Urinary bladder (tissue), 3 donors: ENCODE measurements around a stretch of chr21.

GRCh38 chr21:45095485-45096017 is 21.2 kb downstream of the ADARB1 start:
- PRO-cap = no peak
- RAMPAGE, long total RNA = no peak

DNA sequence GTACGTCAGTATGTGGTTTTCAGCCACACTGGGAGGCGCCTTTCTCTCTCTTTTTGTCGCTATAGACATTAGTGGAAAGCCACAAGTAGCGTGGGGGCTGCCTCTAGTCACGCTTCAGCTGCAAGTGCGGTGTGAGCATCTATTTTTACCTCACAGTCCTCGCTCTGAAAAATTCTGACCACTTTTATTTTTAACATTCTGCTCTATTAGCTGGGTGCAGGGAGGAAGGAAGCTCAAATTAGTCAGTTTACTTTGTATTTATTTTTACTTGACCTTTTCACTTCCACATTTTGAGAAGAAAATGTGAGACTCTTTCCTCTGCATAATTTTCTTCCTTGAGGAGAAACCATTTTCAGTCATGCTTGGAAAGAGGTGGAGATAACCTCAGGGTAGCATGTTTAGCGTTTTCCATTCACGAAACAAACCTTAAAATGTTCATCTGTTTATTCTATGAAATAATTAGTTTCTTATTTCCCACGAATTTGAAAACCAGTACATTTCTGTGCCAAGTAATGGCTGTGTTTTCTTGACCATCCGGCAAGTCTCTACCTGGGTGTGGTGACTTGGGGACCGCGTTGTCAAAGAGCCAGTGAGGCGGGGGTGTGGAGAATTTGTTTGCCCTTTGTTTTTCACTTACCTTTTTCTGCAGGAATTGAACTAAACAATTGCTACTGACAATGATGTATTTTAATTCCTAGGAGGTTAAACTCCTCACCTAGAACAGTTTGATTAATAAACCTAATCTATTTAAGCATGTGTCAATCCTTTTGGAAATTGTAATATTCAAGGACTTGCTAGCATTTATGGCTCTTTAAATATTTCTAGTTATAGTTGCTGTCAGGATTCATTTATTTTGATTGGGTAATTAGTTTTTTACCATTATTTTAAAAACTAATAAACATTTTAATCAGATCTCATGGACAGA is 35.7 kb downstream of the ADARB1 start:
- PRO-cap = no peak
- RAMPAGE, long total RNA = no peak

DNA sequence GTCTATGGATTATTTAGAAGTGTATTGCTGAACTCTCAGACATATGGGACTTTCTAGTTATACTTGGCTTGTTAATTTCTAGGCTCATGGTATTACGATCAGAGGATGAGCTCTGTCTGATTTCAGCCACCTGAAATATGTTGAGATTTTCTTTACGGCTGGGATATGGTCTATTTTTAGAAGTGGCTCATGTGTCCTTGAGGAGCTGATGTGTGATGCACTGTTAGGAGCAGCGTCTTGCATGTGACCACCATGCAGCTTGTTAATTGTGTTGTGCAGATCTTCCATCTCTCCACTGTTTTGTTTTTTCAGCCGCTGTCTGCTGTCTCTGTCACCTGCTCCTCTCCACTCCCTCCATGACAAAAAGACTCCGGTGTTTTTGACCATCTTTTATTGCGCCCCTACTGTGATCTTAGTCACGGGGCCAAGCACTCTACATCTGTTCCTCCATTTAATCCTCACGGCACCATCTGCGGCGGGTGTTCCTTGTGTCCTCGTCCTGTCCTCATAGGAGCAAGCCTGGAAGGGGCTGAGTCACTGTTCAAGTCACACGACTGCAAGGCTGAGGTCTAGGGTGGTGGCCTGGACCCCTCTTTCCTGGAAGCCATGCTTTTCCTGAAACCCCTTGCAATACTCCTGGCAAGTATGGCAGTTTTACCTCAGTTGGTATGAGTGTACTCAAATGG is 51.8 kb downstream of the ADARB1 start:
- PRO-cap = no peak
- RAMPAGE, long total RNA = no peak

DNA sequence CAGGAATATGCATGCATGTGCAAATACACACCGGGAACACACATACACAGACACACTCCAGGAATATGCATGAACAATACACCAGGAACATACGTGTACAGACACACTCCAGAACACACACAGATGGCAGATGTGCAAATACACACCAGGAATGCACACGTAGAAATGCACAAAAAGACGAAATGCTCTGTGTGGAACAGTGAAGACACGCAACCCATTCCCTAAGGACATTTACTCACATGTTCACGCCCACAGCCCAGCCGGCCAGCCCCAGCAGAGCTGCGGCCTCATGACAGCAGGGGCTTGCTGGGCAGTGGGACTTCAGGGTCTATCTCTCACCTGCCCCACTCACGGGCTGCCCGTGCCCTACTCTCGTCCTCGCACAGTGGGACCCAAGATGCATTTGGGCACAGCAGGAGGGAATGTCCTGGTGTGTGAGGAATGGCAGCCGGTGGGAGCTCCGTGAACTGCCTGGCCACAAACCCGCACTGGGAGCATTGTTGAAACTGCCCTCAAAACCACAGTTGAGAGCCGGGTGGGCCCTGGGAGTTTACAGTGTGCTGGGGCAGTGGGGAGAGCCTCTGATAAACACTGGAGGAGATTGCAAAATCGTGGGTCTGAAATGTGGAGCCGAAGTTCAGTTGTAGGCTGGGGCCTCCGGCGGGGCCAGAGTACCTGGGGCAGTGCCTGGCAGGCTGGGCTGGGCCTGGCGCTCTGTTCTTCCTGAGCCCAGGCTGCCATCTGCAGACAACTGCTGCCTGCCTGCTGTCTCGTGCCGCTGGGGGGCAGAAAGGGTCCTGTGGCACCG is 20.6 kb upstream of the POFUT2 start:
- PRO-cap = no peak
- RAMPAGE, long total RNA = no peak

DNA sequence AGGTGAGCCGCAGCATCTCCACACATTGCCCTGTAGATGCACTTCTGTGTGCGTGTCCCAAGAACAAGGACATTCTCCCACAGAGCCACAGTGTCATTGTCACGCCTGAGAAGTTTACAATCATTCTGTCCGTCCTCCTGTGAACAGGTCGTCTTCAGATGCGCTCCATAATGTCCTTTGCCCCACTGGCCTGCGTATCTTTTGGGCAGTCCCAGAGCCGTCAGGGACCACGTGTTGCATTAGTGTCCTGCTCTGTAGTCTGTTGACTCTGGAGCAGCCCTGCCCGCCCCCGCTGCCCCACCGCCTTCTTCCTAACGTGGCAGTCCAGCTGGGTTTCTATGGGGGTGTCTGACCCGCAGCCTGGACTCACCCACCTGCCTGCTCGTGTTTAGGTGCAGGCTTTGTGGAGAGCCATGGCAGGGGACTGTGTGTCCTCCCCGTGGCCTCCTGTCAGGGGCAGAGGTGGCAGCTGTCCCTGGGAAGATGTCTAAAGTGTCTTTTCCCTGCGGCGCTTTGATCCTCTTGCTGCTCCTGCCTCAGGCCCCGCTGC is 43.7 kb downstream of the COL18A1 start:
- PRO-cap = no peak
- RAMPAGE, long total RNA = no peak

GRCh38 chr21:45456380-45457107 is 51.6 kb downstream of the COL18A1 start:
- PRO-cap = no peak
- RAMPAGE, long total RNA = no peak

- PRO-cap = no peak
- RAMPAGE, long total RNA = no peak
Measured at GRCh38 chr21:45508108-45509207, 33.8 kb downstream of the SLC19A1 start.

GRCh38 chr21:45533476-45533757 is 8.8 kb downstream of the SLC19A1 start:
- PRO-cap = no peak
- RAMPAGE, long total RNA = no peak

- PRO-cap = unidirectional peak, minus-strand start at chr21:45590578
- RAMPAGE, long total RNA = no peak
Measured at GRCh38 chr21:45590080-45591413, 48.3 kb upstream of the SLC19A1 start.

DNA sequence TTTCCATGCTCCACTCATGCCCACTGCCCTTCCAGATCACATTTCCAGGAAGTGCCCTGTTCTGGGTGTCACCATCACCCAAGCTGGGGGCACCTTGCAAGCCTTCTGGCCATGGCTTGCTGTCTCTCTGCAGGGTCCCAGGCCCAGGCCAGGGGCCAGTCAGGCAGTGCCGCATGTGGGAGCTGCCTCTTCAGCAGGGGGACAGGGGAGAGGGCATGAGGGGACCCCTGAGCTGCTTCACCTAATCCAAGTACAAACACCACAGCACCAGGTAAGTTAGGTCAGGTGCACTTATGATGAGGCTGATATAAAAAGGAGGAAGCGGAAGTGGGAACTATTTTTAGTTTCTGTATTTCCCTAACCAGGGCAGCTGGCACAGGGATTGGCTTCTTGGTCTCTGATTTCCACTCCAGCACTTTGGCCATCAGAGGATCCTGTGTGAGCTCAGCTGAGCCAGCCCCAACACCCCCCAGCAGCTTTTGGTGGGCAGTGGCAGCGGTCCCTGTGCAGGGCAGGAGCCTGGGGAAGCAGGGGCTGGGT is 3.5 kb upstream of the PCBP3 start:
- PRO-cap = no peak
- RAMPAGE, long total RNA = no peak

DNA sequence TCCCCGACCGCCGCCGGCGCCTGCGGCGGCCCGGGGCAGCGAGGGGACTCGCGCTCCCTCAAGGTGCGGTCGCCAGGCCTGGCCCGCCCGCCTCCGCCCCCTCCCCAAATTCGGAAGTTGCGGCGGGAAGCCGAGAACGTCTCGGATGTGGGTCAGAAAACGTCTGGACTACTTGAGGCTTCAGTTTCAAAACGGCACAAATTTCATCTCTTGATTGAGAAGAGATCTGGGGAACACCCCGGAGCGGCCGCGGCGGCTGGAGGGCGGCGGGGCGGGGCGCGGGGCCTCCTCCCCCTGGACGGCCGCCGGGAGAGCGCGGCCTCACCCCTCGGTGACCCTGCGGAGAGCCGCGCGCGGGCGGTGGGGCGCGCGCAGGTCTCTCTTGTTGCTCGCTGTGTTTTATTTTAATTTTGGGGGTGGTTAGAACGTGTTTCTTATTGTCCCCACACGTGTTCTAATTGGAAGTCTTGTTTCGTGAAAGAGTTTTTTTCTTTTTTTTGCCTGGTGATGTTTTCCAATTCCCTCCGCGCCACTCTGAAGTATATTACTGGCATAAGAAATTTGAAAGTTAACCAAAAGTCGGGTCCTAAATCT is 595 bp downstream of the PCBP3 start:
- PRO-cap = no peak
- RAMPAGE, long total RNA = no peak

DNA sequence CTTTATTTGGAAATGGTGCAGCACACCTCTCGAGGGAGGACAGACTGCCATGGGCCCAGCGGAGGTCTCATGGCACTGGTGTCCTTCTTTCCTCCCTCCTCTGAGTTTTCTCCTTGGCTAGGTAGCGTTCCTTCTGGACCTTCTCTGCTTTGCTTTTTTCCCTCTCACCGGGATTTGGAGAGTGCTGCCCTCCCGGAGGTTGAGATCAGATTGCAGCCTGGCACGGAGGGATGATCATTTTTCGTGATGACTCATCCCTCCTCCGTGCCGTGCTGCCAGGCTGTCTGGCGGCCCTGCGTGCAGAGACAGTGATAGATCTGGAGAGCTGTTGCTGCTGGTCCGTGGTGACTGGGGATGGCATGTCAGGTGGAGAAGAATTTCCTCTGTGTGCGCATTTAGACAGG is 104.2 kb downstream of the PCBP3 start:
- PRO-cap = no peak
- RAMPAGE, long total RNA = no peak

DNA sequence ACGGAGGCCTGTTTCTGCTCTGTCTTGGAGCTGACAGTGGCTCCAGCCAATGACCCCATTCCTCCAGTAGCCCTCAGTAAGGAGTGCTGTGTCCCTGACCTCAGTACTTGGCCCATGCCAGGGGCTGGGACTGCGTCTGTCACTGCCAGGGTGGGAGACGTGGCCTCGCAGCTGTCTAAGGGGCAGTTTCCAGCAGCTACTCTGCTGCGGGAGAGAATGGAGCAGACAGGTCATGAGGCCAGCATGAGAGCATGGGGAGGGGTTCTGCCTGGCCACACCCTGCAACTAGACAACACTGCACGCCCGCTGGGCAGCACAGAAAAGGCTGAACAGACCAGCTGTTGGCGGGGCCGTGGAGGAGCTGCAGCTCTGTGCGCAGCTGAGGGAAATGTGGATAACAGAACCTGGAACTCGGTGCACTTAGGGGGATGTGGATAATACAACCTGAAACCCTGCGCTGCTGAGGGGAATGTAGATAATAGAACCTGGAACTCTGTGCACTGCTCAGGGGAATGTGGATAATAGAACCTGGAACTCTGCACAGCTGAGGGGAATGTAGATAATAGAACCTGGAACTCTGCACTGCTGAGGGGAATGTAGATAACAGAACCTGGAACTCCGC is 91.5 kb upstream of the COL6A1 start:
- PRO-cap = no peak
- RAMPAGE, long total RNA = no peak

- PRO-cap = unidirectional peak, plus-strand start at chr21:45954624
- RAMPAGE, long total RNA = no peak
Measured at GRCh38 chr21:45954267-45954804, 27.2 kb upstream of the COL6A1 start.

GRCh38 chr21:45957929-45958571 is 23.5 kb upstream of the COL6A1 start:
- PRO-cap = no peak
- RAMPAGE, long total RNA = no peak

DNA sequence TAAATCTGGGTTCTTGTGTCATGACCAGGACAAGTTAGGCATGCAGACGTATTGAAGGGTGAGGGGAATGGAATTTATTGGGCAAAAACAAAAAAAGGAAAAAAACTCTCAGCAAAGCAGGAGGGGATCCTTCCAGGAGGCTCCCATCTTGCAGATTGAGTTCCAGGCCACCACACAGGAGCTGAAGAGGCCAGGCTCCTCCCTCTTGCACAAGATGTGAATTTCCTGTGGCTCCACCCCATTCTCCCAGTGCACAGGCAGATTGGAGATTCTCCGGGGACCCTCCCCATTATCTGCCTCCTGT is 19.1 kb upstream of the COL6A1 start:
- PRO-cap = unidirectional peak, minus-strand start at position 157 of the sequence
- RAMPAGE, long total RNA = no peak

GRCh38 chr21:45972433-45973541 is 8.8 kb upstream of the COL6A1 start:
- PRO-cap = no peak
- RAMPAGE, long total RNA = no peak

GRCh38 chr21:46006174-46006563 is 24.6 kb downstream of the COL6A1 start:
- PRO-cap = no peak
- RAMPAGE, long total RNA = no peak

- PRO-cap = no peak
- RAMPAGE, long total RNA = no peak
Measured at GRCh38 chr21:46036133-46037062, 54.8 kb downstream of the COL6A1 start.

DNA sequence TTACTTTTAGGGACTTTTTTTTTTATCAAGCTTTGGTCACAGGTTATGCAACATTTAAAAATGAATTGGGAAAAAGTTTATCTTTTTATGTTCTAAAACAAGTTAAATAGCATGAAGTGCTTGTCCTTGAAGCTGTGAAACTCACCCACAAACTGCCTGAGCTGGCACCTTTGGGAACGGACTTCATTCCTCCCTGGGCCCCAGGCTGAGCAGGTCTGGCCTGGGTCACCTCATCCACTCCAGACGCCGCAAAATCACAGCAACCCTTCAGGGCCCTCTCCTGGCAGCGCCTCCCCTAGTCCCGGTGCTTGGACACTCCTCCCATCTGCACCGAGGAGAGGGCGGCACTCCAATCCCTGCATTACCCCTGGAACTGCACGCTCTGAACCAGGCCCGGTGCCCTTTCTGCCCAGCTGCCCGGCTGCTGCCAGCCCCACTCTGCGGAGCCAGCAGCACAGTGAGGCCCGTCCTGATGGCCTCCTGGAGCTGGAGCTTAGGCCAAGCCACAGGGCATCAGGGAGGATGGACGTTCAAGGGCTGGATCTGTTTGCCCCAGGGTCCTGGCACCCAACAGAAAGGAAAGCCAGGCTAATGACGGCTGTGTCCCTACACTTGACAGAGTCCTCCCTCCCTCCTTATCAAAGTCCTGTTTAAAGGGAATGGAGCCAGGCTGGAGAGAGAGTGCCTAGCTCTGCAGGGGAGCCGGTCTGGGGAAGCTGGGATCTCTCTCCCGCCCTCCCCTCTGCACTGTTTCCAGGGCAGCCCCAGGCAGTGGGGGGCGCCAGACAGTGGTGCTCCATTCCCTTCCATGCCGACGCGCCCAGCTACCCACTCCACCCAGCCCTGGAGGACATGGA is 12.6 kb downstream of the COL6A2 start:
- PRO-cap = no peak
- RAMPAGE, long total RNA = no peak